Neutrophil (primary cell): ENCODE measurements around a stretch of chr12.

DNA sequence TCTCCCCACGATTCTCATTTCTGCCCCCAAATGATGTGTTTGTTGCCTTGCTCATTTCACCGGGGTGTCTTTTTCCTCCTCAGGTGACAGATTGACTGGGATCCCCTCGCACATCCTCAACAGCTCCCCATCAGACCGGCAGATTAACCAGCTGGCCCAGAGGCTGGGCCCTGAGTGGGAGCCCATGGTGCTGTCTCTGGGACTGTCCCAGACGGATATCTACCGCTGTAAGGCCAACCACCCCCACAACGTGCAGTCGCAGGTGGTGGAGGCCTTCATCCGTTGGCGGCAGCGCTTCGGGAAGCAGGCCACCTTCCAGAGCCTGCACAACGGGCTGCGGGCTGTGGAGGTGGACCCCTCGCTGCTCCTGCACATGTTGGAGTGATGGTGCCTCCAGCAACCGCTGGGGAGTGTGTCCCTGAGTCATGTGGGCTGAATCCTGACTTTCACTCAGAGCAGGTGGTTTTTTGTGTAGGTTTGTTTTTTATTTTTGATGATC lies 172.8 kb downstream of the CRADD start:
- PRO-cap, result no peak

DNA sequence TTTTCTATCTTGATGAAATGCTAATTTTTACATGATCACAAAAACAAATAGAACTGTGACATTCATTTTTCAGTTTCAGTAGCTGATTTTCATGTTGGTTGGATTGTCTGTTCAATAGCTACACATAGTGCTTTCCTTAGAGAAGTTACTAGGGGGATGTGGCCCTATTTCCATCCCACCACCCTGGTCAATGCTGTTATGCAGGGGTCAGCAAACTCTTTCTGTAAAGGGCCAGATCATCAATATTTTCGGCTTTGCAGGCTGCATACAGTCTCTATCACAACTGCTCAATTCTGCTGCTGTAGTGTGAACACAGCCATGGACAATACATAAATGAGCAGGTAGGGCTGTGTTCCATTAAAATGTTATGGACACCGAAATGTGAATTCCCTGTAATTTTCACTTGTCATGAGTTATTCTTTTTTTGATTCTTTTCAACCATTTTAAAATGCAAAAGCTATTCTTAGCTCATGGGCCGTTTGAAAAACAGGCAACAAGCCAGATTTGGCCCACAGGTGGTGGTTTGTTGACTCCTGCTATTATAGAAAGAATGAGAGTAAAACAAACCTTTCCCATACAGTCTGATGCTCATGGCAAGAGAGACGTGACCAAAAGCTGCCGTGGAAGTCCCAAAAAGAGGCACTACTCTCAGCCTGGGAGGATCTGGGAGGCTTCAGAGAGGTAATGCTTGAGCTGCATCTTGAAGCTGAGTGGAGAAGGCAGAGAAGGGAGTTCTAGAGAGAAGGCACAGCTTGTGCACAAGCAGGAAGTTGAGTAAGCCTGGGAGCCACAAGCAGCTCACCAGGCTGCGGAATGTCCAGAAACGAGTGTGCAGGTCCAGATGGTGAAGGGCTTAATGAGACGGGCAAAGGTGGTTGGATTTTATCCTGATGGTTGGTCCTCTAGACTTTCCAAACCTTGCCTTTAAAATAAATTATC lies 9.4 kb downstream of the PLXNC1 start:
- PRO-cap, result no peak

- PRO-cap, result no peak
Measured at GRCh38 chr12:94244313-94244551, 95.9 kb downstream of the PLXNC1 start.

- PRO-cap, result no peak
Measured at GRCh38 chr12:94615808-94616851, 34.2 kb downstream of the TMCC3 start.

GRCh38 chr12:94689243-94689673 lies 38.9 kb upstream of the TMCC3 start:
- PRO-cap, result no peak

DNA sequence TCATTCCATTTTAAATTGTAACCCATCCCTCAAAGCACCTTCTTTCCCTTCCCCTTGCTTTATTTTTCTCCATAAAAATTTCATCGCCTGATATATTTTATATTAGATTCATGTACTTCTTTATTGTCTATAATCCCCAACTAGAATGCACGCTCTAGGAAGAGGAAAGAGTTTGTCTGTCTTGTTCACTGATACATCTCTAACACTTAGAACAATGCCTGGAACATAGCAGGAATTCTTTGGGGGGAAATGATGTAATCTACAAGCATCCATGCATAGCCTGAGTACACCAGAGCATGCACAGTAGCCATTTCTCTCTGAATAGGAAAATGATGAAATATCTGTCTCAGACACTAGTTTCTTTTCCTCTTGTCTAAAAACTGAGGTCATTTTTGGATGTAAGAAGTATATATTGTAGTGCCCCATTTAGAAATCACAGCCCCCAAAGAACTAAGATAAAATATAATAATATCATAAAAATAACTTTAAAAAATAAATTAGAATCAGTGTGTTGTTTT lies 155.4 kb upstream of the TMCC3 start:
- PRO-cap, result no peak

- PRO-cap, result no peak
Measured at GRCh38 chr12:95002521-95003593, 640 bp downstream of the NDUFA12 start.

- PRO-cap, result no peak
Measured at GRCh38 chr12:95380841-95381514, 93.0 kb upstream of the METAP2 start.

GRCh38 chr12:95428444-95428894 lies 45.5 kb upstream of the METAP2 start:
- PRO-cap, result no peak

DNA sequence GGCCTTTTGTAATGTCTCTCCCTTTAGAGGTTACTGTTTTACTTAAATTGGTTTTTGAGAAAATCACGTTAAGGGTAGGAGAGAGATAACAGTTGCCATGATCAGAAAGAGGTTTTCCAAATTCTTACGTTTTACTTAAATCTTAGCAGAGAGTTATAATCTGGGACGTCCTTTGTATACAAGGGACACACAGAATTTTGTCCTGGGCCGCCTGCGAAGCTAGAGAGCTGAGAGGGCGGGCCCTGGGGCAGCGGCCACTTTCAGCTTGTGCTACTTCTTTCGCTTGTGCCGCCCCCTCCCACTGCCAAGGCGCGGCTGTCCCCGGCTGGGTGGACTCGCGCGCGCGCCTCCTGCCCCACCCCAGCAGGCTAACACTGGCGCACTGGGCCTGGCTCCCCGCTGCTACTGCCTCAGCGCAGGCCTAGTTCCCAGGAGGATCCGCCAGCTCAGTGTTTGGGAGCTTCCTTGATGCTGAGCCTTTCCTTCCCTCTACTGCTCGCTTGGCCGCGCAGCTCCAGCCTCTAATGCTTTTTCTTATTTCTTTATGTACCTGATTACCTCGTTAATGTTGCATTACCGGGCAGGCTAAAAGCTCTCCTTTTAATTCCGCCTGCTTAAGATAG lies 27.5 kb upstream of the METAP2 start:
- PRO-cap, result no peak

DNA sequence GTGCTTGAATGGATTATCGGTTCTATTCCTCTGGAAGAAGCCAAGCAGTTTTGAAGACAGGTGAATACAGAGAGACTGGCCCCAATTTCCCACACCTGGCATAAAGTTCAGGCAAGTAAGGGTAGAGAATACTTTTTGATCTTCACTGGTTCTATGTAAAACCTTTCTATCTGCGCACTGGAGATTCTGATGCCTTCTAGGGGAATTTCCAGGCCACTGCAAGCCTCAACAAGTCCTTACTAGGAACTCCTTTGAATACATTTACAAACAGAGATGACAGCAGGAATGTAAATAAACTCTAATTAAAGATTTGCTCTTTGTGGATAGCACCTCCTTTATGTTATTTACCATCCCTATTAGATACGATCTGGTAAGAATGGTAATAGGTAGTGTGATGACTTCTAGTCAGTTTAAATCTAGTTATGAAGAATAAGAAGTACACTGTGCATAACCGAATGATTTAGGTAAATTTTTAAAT lies 69.2 kb downstream of the NTN4 start:
- PRO-cap, result no peak

DNA sequence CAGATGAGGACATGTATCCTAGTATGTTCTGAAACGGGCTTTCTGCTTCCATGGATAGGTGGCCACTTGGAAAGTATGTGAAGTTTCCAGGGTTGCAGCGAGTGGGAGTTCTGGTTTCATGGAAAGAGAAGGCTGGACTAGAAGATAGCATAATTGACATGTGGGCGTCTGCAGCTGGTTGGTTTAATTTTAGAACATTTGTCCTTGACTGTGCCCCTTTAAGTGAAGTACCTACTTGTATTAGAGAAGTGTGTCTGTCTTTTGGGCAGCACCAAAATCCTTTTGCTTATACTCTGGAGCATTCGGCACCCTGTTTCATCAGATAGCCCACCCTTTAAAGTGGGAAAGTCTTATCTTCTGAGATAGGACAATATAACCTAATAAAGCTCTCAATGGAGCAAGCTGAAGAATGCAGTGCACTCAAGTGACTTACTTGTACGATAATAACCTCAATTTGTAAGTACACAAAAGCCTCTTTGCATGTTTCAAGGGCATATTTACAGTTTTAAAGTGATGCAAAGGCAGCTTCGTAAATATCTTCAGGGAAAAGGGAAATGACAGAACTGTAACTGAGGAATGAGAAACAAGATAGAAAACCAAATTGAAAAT lies 35.2 kb downstream of the NTN4 start:
- PRO-cap, result no peak

- PRO-cap, result no peak
Measured at GRCh38 chr12:95943651-95943893, 441 bp downstream of the AMDHD1 start.

DNA sequence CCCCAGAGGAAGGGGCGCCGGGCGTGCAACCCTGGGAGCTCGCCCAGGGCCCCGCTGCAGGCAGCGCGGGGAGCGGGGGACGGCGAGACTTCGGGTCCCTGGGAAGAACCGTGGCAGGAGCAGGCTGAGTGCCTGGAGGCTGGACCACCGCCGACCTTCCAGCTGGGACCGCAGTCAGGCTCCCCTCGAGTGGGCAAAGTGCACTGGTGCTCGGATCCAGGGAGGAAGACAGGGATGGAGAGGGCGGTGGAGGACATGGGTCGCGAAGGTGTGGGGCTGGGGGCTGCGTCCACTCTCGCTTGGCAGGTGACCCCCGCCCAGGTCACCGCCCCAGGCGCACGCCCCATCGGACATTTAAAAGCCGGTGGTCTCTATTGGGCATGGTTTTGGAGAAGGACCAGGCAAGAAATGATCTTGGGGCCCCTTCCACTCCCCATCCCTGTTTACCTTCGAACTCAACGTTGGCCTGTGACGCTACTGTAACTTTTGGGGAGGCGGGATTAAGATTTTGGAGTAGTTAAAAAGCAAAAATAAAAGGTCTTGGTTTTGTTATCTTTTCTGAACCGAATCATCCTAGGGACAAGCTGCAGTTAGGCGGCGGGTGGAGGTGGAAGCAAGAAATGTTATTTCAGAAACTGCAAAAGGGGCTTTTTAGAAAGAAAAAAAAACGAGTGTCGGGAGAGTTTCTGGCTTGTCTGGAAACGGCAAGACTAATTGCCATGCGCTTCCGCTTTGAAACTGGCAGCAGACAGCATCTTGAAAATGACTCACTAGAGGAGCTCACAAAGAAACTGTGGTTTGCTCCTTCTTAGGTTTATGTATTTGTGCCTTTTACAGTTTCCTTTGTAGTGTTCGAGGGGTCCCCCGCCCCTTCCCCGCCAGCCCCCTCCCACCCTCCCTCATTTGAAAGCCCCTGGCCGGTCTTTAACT lies 1.1 kb downstream of the ELK3 start:
- PRO-cap, result no peak

DNA sequence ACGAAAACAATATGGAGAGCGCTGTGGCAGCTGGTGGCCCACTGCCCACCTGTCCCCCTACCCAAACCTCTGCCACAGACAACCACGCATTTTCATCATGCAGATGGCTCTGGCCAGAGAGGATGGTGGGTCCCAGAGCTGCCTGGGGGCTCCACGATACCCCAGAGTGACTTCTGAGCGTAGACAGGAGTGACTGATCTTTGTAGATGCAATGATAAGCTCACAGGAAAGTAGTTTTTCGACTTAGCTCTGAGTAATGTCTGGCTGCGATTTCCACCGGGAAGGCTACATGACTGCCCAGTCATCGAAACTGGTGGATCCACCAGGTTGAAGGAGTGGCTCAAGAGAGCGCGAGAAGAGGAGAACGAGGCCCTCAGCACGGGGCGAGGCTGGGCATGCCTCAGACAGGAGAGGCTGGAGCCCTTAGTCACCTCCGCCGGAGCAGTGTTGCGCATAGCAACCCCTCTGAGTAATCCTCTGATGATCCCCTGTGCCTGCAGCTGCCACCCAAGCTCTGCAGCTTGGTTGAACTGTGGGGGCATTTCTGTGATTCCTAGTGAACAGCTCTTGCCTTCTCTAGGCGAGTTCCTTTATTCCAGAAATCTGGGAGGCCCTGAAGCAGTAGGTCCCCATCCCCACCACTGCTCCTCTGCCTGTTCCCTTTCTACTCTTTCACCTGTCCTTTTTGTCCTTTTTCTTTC lies 25.5 kb downstream of the ELK3 start:
- PRO-cap, result no peak

GRCh38 chr12:96223357-96224230 lies 29.4 kb downstream of the ELK3 start:
- PRO-cap, result no peak

DNA sequence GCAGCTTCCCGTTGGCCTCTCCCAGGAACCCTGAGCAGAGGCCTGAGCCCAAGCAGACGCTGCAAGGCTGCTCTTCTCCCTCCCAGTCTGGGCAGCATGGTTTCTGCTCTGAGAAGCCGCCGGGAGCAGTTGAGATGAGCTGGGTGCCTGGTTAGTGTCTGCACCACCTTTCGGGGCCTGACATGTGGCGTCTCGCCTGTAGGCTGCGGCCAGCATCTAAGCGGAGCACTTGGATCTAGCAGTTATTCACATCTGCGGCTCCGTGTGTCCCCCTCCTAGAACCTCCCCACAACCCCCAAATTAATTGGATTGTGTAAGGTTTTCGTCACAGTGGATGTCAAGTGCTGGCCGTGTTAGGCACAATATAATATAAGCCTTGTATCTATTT lies 45.5 kb downstream of the ELK3 start:
- PRO-cap, result no peak

- PRO-cap, result no peak
Measured at GRCh38 chr12:96397885-96398418, 2.3 kb downstream of the CDK17 start.

DNA sequence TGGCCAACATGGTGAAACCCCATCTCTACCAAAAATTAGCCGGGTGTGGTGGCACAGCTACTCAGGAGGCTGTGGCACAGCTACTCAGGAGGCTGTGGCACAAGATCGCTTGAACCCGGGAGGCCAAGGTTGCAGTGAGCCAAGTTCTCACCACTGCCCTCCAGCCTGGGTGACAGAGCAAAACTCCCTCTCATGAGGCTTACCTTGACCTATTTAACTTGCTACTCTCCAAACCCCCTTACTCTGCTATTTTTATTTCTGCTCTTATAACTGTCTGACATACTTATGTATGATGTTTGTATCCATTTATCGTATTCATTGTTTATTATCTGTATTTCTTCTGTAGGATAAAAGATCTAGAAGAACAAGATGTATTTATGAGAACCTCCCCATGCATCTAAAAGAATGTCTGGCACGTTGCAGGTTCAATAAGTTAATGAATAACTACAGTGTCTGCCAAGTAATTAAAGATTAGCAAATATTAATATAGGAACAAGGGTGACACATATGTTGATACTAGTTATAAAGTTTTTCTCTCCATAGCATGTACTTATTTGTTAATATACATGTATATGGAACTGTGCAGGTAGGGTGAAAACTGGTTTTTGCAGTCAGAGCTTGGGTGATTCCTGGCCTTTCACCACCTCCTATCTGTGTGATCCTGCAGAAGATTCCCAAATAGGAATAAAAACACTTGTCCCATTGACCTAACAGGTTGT lies 15.5 kb upstream of the TMPO start:
- PRO-cap, result no peak

- PRO-cap, result no peak
Measured at GRCh38 chr12:98514021-98514267, 1.4 kb upstream of the TMPO start.